Temporal lobe (tissue), 2 donors: ENCODE results near the gene DLEC1.

DNA sequence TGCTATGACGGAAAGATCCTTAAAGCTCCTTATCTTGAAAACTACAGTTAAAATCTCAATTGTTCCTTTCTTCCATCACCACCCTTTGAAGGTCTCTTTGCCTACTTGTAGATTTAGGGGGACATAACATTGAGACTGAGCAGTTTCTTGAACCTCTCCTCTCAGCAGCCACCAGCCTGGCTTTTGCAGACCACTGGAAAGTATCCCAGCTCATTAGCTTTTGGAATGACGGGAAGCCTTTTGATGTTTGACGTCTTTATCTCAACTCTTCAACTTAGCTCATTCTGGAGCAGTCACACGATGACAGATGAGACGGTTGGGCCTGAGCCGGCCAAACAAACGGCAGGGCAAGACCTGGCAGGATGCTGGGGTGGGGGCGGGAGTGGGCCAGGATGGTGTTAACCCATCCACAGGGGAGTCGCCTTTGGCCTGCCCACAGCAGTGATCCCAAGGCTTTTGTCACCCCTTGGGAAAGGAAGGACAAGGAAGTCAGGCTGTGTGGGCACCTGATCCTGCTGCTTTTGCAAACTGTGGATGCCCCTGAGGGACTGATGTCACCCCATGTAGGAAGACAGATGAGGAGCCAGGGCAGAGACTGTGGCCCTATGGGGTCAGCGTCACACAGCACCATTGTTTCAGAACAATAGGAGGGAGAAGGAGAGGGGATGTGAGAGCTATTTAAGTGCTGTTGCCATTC, 122.1 kb upstream of the CTDSPL start:
- RAMPAGE, long total RNA, result no peak

- RAMPAGE, long total RNA, result no peak
Measured at GRCh38 chr3:37785885-37786309, 75.8 kb upstream of the CTDSPL start.

GRCh38 chr3:37905337-37905727, 43.7 kb downstream of the CTDSPL start:
- RAMPAGE, long total RNA, result no peak

DNA sequence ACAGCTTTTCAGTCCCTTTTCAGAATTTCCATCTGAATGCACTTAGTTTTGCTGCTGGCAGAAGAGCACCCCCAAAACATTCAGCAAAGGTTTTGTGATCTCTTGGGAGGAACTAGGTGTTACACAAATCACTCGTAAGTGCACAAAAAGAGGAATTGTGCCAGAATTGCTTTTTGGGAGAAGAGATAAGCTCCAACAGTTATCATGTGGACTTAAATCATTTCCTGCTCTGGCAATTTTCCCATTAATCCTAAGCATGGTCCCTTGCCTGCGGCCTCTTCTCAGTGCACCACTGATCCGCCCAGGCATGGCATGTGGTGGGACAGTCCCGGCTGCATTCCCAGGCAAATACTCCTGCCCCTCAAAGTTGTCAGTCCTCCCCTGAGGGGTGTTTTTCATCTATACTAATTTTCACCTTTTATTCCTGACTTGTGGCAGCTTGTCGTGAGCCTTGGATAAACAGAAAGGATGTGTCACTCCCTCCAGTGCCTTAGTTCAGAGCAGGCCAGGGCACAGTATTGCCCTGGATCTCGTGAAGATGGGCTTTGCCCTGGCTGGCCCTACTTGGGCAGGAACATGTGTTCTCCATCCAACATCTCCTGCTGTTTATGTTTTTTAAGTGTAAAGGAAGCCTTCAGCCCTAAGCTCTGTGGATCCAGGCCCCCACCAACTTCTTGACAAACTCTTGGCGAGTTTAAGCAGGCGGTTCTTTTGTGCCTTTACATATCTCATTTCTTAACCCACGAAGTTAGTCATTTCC, 44.6 kb upstream of the VILL start:
- RAMPAGE, long total RNA, result no peak

GRCh38 chr3:38039022-38039847, at the start of gene DLEC1:
Gene DLEC1 (plus strand): TSS chr3:38039208.
- RAMPAGE, long total RNA, result no peak

DNA sequence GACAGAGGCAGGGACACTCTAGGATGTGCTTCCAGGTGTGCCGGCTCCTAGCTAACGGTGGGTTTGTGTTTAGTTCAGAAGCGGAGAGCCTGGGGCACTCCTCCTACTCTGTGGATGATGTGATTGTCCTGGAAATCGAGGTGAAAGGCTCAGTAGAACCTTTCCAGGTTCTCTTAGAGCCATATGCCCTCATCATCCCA, 40.5 kb downstream of the ACAA1 start:
- RAMPAGE, long total RNA, result no peak

DNA sequence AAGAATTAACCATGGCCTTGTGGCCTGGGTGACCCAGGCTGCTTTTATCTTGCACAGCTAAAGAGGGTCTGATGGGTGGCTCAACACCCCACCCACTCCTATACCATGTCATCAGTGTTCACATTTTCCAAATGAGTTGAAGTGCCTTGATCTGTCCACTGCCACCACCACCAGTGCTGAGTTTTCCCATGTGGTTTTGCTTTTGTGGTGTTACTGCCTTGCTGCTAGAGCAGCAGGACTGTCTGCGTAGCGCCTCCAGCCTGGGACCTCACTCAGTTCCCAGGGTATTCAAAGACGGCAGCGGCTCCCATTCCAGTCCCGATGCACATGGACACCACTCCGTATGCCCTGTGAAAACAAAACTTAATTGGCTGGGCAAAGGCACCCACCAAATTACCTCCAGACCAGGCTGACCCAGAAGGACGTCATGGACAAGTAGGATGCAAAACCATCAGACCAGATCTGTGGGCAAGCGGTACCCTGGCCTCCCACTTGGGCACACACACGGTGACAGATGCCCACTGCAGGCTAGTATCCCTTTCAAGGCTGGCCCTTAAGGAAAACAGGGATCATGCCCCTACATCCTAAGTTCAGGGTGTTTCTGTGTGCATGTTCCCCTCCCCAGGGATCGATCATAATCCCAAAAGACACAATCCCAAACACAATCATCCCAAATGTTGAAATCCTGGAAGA, 14.0 kb downstream of the ACAA1 start:
- RAMPAGE, long total RNA, result no peak

DNA sequence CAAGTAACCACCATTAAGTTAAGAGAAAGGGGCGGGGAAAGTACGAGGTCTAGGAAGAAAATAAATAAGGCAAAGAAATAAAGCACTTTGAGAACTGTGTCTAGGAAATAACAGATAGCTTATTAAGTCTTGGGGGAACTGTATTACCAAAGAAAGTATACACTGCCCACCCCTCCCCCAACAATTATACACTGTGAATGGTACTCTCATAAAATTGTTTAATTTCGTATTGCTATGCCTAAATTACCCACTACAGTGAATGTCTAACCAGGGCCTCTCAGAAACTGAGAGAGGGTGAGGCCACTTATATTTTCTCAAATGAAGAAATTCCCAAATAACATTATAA, 3.8 kb upstream of the ACVR2B start:
- RAMPAGE, long total RNA, result no peak

- RAMPAGE, long total RNA, result no peak
Measured at GRCh38 chr3:38455490-38455852, 1.8 kb downstream of the ACVR2B start.

DNA sequence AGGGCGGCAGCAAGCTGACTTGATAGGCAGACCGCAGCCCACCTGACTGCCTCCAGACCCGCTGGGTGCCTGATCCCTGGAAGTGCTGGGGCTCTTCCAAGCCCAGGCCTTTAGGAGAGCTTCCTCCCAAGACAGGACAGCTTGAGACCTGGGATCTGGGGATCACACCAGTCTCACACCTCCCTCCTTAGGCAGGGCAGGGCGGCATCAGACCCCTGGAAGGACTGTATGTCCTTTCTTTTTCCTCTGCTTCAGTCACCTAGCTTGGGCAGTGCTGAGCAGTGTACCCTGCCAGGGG, 2.1 kb downstream of the ACVR2B start:
- RAMPAGE, long total RNA, result no peak

- RAMPAGE, long total RNA, result no peak
Measured at GRCh38 chr3:38457411-38458140, 3.9 kb downstream of the ACVR2B start.

DNA sequence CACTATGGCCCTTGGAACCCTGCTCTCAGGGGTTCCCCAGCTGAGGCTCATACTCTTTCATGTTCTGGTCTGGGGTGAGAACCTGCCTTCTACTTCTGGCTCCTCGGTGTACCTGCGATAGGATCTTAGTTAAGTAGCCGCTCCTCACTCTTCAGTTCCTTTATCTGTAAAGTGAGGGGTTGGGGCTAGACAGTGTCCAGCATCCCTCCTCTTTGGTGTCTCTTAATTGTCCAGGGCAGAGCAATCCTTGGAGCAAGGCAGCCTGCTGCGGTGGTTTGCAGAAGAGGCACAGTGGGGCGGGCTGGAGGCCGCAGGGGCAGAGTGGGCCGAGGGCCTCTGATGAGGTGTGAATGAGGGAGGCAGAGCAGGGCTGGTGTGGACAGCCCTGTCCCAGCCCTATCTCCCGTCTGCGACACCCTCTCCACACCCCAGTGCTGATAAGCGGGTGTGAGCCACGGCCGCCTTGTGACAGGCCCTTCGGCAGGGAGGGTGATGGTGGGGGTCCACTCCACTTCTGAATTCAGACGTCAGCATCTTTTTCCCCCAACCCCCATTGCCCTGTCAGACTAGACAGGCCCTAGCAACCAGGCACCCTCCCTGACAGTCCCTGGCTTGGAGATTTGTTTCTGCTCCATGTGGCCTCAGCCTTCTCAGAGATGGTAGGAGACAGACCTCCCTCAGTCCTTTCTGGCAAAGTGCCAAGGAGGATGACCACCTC, 37.1 kb downstream of the EXOG start:
- RAMPAGE, long total RNA, result no peak

GRCh38 chr3:39080297-39081223, 26.9 kb downstream of the GORASP1 start:
- RAMPAGE, long total RNA, result no peak

DNA sequence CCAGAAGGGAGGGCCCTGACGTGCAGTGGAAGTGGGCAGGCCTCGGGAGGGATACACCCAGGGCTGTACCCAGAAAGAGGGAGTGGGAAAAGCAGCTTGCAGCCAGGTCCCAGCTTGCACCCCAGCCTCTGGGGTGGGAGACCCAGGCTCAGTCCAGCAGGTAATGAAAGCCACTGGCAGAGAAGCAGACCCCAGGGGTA, 3.6 kb downstream of the GORASP1 start:
- RAMPAGE, long total RNA, result no peak

GRCh38 chr3:39106109-39106449, 1.3 kb downstream of the GORASP1 start:
- RAMPAGE, long total RNA, result no peak

DNA sequence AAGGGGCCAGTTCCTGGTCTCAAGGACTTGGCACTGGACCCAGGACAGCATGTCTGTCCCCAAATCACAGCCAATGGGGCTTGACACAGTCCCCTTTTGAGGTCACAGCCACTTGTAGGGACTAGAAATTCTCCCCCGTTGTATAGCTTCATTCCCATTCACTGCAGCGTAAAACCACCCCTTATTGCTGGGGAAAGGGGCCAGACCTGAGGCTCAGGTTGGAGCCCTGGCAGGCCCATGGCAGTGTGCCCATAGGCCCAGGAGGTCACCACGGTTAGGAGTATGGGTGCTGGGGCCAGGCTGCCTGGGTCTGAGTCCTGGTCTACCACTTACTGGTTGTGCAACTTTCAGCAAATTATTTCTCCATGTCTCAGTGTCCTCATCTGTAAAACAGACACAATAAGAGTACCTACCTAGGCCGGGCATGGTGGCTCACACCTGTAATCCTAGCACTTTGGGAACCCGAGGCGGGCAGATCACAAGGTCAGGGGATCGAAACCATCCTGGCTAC, 18.0 kb downstream of the CSRNP1 start:
- RAMPAGE, long total RNA, result no peak

DNA sequence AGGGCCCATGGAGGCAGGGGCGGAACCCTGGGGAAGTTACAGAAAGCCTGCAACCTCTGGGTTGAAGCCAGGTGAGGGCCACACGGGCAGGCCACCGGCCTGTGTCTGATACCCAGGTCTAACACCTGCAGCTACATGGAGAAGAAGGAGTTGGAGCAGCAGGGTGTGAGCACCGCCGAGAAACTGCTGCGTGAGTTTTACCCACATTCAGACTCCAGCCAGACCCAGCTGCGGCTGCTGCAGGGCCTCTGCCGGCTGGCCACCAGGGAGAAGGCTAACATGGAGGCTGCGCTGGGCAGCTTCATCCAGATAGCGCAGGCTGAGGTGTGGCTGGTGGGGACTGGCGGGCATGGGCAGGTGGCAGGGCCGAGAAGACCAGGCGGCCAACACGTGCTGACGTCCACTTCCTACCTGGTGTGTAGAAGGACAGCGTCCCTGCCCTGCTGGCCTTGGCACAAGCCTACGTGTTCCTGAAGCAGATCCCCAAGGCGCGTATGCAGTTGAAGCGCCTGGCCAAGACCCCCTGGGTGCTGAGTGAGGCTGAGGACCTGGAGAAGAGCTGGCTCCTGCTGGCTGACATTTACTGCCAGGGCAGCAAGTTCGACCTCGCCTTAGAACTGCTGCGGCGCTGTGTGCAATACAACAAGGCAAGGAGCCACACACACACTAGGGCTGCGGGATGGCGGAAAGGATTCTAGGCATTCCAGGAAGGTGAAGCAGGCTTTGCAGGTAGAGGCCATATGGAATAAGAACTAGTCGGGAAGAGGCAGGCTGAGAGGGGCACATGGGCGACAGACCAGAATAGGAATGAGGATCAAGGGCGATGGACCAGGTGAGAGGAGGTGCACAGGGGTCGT, 16.1 kb downstream of the CSRNP1 start:
- RAMPAGE, long total RNA, result no peak

DNA sequence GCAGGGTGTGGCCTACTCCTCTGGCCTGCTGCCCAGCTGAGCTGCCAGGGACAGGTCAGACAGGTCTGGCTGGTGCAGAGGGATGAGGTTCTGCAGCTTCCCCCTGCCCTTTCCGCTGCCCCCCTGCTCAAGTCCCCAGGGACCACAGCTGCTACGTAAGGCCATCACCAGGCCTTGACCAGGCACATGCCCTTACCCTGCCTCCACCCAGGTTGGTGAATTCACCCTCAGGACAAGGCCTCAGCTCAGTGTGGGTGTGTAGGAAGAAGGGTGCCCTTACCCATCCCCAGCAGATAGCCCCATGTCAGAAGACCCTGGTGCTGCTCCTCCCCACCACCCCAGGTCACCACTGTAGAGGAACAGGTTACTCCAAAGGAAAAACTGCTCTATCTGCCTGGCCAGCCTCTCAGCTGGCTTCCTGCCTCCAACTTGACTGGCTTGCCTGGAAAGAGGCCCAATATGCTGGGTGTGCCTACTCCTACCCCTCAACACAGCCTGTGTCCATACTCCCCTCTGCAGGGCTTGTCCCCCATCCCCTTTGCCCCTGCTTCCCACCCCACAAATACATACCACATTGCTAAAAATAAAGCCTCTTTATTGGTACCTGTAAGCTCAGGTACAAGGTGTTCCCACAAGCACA, 12.0 kb downstream of the CSRNP1 start:
- RAMPAGE, long total RNA, result no peak

- RAMPAGE, long total RNA, result no peak
Measured at GRCh38 chr3:39757265-39757803, 52.1 kb upstream of the MYRIP start.

GRCh38 chr3:39954397-39955434, 145.3 kb downstream of the MYRIP start:
- RAMPAGE, long total RNA, result no peak